ENCODE measurements around a stretch of chr2.

DNA sequence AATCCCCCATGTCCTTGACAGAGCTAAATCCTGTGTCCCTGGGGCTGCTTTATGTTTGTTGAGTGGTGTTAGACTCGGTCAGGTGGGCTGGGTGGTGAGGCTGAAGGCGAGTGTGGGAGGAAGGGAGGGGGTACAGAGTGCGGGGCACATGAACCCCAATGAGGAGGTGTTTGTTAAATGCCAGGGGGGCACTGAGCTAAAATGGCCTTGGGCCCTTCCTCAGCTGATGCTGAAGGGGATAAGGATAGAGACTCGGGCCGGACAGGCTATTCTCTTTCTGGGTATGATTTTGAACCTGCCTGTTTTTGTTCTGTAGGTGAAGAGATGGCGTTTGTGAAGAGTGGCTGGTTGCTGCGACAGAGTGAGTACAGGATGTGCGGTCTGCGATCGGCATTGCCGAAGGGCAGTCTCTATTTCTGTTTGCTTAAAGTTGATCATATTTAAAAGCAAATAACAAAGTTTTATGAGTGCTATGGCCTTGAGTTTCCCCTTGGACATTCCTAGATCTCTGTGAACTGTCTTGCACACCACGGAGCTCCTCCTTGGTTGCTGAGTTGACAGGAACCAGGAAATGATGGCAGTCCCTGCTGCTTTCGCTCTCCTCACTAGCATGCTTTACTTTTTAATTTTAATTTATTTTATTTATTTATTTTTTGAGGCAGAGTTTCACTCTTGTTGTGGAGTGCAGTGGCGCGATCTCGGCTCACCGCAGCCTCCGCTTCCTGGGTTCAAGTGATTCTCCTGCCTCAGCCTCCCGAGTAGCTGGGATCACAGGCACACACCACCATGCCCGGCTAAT is 15.7 kb downstream of the PLEKHB2 start:
- PRO-cap: no peak

GRCh38 chr2:131353177-131353673 is 10.7 kb downstream of the RAB6D start:
- PRO-cap: no peak

DNA sequence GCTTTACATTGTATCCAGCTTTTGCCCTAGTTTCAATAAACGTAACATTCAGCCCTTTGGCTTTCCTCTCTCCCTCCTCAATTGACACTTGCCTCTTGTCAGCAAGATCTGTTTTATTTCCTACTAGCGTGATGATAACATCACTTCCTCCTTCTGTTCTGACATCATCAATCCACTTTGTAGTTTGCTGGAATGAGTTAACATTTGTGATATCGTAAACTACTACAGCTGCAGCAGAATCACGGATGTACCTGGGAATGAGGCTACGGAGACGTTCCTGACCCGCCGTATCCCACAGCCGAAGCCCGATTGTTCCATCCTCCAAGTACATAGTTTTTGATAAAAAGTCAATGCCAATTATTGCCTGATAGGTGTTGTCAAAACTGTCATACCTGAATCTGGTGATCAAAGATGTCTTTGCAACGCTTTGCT is 724 bp downstream of the RAB6D start:
- PRO-cap: no peak

DNA sequence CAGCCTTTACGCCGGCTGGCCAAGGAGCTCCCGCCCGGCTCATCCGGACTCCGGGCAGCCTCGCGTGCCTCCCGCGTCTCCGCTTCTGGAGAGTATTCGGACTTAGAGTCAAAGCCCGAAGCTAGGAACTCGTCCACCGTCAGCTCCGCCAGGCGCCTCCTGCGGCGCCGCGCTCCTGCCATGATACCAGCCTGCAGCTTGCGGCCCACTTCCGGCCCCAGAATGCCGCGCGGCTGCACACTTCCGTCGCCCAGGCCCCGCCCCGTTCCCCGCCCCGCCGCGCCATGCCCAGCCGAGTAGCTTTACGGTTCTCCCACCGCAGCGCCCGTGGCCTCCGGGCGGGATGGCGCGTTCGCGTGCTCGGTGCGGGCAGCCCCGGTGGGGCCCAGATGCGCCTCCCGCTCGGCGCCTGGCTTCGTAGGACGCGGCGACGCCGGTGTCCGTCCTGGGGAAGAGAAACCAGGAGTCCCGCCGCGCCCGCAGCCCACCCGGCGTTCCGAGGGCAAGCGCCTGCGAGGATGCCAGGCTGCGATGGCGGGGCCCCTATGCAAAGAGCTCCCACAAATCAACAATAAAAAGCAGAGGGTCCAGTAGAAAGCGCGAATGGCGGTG is 31.1 kb upstream of the TUBA3D start:
- PRO-cap: no peak

DNA sequence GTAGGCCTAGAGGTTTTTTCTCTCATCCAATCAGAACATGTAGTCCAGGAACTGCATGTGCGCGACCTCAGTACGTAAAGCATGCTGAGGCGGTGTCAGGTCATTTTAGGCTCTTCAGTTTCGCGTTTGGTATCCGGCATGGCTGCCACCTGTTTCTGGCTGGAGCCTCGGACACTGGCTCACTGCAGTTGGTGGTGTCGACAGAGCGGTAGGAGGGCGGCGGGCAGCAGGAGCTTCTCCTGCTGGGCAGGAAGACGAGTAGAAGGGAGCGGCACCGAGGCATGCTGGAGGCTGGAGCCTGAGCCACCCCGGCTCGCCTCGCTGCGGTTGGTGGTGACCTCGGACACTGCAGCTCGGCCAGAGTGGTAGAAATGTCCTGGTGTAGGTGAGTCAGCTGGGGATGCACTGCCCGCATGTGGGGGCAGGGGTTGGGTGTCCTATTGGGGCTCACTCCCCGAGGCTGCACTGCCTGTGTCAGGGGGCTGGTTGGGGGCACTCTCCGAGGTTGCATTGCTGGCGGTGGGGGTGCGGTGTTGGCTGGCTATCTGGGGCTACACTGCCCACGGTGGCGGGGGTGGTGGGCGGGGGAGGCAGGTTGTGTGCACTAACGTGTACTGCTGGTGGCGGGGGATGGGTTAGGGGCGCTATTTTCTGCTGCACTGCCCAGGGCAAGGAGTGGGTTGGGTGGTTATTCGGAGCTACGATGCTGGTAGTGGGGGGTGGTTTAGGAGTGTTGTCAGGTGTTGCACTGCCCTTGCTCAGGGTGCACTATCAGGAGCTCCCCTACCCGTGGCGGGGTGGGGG is 16.0 kb downstream of the CCDC74A start:
- PRO-cap: no peak

DNA sequence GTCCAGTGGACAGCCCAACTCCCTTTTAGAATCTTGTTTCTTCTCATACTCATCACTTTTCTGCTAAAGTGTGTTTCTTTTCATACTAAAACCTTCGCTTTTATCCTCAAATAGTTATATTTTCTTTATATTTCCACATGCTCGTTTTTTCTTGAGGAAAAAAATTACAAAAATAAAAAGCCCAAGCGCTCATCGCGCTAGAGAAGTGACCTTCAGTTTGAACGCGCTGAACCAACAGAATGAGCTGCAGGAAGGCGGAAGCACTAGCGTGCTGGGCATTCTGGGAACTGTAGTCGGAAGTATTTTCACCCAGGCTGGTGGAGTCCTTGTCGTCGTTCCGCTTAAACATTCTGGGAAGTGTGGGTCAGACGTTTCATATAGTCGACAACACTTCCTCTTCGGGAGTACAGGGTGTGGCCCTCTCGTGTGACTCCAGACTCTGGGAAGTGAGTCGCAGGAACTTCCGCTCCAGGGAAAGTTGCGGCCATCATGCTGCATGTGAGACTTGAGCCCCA is 84.3 kb upstream of the GPR39 start:
- PRO-cap: no peak

DNA sequence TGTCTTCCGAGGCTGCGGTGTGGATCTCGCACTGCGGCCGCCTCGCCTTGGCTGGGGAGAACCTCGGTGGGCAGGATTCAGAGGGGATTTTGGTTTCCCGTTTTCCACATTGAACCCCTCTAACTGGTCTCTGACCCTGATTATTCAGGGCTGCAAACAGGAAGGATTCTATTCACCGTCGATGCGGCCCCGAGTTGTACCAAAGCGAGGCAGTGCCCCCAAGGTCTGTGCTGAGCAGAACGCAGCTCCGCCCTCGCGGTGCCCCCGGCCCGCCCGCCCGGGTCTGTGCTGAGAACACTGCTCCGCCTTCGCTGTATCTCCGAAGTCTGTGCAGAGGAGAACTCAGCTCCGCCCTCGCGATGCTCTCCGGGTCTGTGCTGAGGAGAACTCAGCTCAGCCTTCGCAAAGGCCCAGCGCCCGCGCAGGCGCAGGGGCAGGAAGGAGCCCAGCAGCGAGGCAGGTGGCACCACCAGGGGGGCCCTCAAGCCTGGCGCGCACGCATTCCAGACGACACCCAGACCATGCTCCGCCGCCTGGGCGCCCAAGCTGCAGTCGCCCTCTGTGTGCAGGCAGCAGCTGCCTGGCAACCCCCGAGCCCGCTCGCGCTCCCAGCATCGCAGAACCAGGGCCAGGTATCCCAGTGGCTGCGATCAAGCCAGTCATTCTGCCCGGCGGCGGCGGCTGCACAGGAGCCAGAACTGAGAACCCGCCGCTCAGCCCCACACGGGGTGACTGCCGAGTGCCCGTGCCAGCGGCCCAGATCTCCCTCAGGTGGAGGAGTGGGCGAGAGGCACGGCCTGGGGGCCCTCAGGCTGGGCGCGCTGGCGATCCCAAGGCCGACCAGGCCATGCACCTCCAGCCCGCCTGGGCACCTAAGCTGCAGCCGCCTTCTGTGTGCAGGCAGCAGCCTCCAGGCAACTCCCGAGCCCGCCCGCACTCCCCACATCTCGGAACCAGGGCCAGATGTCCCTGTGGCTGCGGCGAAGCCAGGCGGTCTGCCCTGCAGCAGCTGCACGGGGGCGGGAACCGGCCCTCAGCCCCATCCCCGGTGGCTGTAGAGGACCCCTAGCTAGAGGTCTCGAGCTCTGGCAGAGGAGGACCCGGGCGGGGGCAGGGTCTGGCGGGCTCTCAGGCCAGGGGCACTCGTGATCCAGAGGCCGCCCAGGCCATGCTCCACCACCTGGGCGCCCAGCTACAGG is 64.0 kb upstream of the GPR39 start:
- PRO-cap: no peak

DNA sequence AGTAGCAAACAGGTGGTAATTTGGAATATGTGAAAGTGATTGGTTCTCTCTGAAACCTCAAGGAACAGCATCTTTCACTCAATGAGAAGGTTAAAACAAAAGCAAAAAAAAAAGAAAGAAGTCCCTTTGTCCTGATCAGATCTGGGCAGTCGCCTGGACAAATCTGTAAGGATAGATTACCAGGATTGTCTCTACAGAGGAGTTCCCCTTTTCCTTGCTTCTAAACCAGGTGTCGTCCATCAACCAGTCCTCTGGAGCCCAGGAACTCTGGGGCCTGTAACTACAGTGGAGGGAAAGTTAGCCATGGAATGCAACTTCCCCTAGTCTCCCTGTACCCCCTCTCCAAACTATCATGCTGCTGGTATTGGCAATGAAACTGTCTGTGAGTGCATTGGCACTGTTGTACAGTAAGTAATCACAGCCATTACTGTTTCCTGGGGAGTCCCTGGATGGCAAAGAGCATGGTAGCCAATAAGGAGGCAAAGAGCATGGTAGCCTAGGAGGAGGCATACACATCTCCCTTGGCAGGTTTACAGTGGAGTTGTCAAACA is 48.6 kb downstream of the GPR39 start:
- PRO-cap: no peak

GRCh38 chr2:132529525-132530549 is 113.2 kb downstream of the GPR39 start:
- PRO-cap: no peak

GRCh38 chr2:132645124-132645606 is 24.8 kb downstream of the LYPD1 start:
- PRO-cap: no peak

DNA sequence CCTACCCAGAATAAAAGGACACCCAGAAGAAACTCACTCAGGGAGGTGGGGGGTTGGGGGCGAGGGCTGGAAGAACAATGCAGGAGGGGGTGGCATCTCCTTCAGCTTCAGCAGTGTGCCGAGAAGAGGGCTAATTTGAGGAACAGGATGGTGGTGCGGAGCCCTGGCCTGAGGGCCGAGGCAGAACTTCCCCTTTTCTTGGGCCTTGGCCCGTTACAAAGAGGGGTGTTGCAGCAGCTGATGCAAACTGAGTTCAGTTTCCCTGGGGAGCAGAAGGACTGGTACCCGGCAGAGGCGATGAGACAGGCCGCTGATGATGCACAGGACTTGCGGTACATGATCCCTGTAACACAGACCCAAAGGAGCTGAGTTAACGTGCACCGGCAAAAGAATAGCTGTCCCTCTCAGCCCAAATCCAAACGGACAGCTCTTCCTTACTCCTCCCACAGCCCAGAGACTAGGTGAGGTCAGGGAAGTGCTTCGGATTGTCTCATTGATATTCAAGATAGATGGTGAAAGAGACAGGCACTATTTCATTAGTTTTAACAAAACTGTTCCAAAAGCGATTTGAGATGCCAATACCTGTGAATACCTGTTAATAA is 24.0 kb downstream of the LYPD1 start:
- PRO-cap: no peak

DNA sequence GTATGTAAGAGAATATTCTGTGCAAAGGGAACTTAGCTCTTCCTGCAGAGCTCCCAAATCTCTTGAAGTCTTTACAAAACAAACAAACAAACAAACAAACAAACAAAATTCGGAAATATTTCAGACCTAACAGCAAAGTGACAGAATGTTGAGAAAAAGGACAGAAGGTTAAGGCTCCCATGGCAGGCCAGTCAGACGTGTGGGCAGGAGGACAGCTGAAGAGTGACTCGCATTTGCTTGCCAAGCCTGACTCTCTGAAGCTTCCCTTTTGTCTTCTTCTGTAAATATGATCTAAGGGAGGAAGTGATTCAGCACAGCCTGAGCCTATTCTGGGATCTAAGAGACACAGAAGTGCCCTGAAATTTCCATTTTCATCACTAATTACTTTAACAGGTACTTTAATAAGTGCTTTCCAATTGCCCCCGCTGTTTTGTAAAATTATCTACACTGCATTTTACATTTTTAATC is 134.0 kb upstream of the LYPD1 start:
- PRO-cap: no peak

DNA sequence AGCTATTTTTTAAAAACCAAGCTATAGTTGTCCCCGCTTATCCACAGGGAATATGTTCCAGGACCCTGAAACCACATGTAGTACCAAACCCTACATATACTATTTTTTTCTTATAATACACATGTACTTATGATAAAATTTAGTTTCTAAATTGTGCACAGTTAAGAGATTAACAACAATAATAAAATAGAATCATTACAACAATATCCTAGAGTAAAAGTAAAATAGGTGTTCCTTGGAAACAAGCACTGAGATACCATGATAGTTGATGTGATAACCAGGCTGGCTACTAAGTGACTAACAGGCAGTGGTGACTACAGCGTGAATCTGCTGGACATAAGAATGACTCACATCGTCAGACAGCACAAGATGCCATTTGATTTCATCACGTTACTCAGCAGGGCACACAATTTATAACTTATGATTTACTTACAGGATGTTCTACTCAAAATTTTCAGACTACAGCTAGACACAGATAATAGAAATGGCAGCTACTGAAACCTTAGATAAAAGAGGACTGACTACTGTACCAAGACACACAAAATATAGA is 367.3 kb downstream of the NCKAP5 start:
- PRO-cap: no peak

DNA sequence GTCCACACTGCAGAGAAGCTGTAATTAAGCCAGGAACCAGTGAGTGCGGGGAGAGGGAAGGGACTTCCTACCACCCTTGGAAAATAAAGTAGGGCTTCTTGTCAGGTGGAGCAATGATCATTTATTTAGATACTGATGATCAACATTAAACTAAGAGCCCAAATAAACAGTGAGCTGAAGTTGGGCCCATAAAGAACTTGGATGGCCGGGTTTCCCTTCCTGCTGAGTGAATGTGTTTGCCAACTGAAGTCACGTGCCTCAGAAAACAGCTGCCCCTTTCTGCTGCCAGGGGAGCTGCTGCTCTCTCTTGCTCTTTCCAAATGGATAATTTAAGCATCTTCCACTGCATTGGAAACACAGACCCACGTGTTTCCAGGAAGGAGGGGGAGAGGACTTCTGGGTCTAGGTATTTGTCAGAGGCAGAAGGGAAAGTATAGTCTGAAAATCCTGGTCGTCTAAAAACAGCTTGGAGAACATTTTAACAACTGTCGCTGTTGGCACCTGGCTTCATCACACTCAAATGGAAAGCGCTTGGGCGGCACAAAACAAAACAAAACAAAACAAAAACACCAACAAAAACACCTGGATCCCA is 22.9 kb upstream of the NCKAP5 start:
- PRO-cap: no peak

GRCh38 chr2:134124423-134124855 is 129.4 kb upstream of the MGAT5 start:
- PRO-cap: no peak

DNA sequence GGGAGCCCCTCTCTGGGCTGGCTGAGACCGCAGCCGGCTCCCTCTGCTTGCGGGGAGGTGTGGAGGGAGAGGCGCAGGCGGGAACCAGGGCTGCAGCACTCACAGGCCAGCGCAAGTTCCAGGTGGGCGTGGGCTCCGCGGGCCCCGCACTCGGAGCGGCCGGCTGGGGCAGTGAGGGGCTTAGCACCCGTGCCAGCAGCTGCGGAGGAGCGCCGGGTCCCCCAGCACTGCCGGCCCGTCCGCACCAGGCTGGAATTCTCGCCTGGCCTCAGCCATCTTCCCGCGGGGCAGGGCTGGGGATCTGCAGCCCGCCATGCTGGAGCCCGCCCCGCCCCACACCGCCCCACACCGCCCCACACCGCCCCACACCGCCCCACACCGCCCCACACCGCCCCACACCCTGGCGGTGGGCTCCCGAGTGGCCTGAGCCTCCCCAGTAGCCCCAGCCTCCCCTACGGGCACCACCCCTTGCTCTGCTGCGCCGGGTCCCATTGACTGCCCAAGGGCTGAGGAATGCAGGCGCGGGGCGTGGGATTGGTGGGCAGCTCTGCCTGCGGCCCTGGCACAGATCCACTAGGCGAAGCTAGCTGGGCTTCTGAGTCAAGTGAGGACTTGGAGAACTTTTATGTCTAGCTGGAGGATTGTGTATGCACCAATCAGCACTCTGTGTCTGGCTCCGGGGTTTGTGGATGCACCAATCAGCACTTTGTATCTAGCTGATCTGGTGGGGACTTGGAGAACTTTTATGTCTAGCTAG is 123.8 kb upstream of the MGAT5 start:
- PRO-cap: no peak

GRCh38 chr2:134153976-134154759 is 99.7 kb upstream of the MGAT5 start:
- PRO-cap: no peak

DNA sequence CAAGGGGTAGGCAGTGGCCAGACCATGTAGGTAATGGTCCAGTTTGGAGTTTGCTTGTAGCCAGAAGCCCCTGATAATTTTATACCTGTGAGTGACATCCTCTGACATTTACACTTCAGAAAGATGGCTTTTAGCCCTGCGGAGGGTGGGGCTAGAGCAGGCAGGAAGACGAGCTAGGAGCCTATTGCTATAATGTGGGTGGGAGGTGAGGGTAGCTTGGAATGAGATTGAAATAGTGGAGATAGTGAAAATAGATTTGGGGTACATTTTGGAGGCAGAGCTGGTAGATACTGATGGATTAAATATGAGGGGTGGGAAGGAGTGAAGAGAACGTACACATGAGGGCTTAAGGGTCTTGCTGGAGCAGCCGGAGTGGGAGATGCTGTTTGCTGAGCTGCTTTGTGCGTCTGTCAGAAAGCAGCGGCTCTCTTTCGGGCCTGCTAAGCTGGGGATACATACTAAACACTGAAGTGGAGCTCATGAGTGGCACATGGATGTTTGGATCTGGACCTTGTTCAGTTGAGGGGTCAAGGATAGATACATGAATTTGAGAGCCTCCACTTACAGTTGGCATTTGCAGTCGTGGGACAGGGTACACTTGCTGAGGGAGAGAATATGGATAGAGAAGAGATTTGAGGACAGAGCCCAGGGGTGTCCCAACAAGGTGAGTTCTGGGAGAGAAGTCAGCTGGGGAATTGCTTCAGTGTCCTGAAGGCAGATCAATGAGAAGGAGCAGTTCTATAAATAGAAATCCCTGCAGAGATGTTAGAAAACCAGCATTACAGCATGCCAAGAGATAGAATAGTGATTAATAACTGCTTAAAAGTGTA is 48.5 kb upstream of the MGAT5 start:
- PRO-cap: no peak

- PRO-cap: no peak
Observed at GRCh38 chr2:134261380-134262408, 7.8 kb downstream of the MGAT5 start.

DNA sequence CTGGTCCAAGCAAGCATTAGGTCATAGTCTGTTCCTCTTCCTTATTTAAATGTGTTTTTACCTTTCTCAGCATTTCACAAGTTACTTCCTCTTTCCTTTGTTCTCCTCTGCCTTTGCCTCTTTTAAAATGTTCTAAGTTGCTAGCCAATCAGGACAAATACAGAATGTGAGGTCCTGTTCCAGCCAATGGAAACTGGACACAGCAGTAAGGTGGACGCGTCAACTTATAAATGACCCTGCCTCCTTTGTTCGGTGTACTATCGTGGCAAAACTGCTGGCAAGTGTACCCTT is 40.8 kb downstream of the MGAT5 start:
- PRO-cap: no peak